Calu3 (cell line): ENCODE results near the genes RCC2 and IFFO2.

DNA sequence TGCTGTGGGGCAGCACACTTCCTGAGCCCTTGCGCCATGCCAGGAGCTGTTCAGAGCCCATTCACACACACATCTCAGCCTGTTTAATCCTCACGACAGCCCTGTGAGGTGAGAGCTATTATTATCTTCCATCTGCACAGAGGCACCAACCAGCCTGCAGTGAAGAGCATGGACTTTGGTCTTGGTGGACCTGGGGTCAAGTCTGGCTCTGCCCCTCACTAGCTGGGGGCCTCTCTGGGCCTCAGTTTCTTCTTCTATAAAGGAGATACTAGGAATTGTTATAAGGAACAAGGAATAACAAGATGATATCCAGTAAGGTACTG lies 3.3 kb upstream of the PADI2 start:
- PRO-cap, result no peak

- PRO-cap, result bidirectional peak, plus-strand start at chr1:17233281, minus-strand start at chr1:17233178
Observed at GRCh38 chr1:17232903-17233603, 15.8 kb upstream of the PADI3 start.

- PRO-cap, result bidirectional peak, plus-strand start at chr1:17439415, minus-strand start at chr1:17439279; bidirectional peak, plus-strand start at chr1:17439849, minus-strand start at chr1:17439761
Observed at GRCh38 chr1:17439103-17440318, at the start of gene RCC2. TSS of gene RCC2 (minus strand) at chr1:17439677.

GRCh38 chr1:17540674-17541553 lies 1.4 kb downstream of the ARHGEF10L start:
- PRO-cap, result no peak

GRCh38 chr1:17603165-17604001 lies 63.9 kb downstream of the ARHGEF10L start:
- PRO-cap, result no peak

GRCh38 chr1:17634169-17635137 lies 95.0 kb downstream of the ARHGEF10L start:
- PRO-cap, result no peak

DNA sequence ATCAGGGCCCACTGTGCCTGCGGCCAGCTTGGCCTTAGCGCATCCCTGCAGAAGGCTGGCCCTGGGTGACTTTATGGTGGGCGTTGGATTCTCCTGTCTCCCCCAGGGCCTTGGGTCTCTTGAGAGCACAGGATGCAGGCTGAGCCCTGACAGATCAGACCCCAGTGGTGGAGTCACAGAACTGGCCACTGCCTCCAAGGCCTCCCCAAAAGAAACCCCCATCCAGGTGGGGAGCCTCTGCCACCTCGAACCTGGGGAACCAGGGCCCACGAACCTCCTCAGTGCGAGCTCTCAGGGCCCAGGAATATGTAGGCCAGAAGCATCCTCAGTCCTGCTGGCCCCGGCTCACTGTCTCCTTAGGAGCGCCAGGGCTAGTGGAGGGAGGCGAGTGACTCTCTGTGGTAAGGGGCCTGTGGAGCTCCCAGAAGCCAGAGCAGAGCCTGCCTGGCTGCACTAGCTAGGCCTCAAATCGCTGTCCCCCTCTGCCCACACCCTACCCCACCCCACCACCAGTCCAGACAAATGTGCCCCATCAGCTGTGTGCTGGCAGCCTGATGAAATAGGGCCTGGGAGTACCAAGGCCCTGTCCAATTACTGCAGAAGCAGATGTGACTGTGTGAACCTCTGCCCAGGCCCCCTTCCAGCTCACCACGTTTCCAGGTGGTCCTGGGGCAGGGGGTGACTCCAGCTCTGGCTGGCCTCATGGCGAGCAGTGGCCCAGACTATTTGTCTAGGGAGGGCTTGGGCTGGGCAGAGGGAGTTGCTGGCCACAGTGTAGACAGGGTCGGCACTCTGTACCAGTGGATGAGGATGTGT lies 103.5 kb upstream of the ACTL8 start:
- PRO-cap, result no peak

DNA sequence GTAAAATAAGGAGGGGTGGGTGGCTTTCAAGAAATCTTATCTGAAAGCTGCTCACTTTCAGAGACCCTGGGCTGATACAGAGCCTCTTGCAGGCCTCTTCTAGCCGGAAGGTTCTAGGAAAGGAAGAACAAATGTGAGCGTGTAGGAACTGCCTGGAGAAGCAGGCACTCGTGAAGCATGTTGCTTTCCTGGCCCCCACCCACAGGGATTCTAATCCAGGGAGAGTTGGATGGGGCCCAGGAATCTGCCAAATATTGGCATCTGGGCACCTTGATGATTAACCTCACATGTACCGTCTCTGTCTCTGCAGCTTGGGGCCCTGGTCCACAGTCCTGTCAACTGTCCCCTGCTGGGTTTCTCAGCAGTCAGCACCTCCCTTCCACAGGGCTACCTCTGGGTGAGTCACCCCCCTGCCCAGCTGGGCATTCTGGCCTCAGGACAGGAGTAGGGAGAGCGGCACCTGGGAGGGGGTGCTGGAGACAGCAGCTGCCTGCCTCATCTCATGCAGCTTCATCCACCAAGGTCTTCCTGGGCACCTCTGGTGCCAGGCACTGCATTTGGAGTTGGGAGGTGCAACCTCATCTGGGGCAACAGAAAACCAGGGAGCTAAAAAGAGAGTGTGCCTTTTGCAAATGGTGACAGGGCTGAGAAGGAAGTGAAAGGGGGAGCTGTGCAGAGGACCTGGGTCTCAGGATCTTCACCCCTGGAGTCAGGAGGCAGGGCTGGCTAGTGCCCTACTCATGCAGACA lies 100.6 kb upstream of the ACTL8 start:
- PRO-cap, result no peak

GRCh38 chr1:18107162-18107451 lies 491 bp upstream of the IGSF21 start:
- PRO-cap, result no peak

- PRO-cap, result no peak
Observed at GRCh38 chr1:18132652-18133089, 25.1 kb downstream of the IGSF21 start.

- PRO-cap, result no peak
Observed at GRCh38 chr1:18464222-18465145, 16.2 kb upstream of the KLHDC7A start.

- PRO-cap, result no peak
Observed at GRCh38 chr1:18901725-18902273, 556 bp downstream of the ALDH4A1 start.

DNA sequence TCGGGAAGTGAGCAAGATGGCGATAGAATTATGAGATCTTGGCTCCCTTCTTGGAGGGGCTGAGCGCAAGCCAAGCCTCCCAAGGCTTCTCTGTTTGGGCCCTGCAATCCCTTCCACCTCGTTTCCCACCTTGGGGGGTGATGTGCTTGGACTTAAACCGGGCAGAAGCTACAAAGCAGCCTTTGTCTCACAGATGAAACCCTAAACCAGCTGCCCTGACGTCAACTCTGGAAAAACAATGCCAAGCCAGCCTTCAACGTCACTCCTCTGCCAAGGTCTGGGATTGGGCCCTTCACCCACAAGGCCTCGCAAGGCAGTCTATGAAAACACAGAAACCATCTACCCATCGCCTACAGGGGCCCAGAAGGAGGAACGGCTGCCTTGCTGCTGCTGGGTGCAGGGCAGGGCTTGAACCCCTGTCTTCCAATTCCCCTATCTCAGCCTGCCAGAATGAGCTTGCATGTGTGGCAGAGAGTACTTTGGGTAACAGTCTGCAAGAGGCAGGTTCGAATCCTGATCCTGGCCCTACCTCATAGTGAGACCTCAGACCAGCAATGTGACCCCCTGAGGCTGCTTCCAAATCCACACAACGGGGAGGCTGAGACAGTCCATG lies 15.2 kb downstream of the IFFO2 start:
- PRO-cap, result bidirectional peak, plus-strand start at position 363 of the sequence, minus-strand start at position 92 of the sequence

DNA sequence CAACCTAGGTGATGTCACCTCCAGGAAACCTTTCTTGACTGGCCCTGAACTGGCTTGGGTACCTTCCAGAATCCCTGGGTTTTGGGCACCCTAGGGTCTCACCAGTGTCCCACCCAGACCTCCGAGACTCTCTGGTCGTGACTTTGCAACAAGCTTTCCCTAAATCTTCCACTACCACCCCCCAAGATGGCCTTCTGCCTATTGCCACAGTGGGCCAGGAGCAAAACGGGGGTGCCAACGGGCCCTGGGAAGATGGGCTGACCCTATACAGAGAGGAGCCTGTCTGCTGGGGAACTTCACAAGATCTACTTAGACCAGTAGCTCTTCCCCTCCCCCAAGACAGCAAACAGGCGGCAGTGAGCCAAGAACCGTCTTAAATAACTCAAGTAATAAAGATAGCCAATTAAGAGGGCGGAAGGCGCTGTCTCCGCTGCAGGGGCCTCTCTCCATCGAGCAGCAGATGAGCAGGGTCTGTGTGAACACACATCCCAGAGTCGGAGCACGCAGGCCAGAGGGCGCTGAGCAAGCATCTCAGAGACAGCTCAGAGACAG lies 11.3 kb downstream of the IFFO2 start:
- PRO-cap, result no peak

DNA sequence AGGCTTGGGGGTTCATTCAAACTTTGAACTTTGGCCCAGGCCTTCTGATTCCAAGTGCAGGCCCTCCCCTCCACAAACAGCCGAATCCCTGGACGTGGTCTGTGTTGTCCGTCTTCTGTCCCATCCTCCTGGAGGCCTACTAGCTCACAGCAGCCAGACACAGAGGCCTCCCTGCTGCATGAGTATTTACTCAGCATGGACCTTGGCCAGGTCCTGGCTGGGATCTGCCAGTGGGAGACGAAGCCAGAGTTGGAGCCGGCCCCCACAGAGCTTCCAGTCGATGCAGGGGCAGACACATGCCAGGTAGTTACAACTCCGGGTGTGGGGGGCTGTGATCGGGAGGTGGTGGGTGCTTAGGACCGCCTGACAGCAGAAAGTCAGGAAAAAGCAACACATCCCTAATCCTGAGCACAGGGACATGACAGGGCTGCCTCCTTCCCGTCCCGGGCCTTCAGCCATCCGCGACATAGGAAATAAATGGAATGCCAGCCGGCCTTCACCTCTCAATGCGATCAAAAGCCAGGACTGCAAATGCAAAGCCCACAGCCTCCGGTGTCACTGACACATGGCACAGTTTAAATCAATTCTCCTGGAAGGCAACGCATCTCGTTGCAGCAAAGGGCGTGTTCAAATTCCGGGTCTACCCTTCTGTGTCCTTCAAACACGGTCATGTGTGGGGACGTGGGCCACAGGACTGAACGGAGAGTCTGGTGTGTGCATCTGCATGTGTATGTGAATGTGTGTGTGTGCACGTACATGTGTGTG lies 7.3 kb downstream of the IFFO2 start:
- PRO-cap, result no peak

DNA sequence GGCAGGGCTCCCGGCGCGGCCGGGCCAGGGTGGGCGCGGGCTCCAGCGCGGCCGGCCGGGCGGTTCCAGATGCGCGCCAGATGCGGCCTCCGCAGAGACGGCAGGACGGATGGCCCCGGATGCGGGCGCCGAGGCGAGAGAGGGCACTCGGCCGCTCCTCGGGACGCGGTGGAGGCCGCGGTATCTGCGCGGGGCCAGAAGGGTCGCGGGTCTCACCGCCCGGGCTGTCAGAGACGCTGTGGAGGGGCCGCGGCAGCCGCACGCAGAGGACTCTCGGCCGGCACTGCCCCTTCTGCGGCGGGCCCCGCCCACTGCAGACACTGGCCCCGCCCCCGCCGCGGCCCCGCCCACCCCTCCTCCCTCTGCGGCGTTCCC lies at the start of gene IFFO2:
IFFO2 (minus strand) TSS at position 285 of the 375 bp plus-strand sequence.
- PRO-cap, result bidirectional peak, plus-strand start outside the sequence, minus-strand start at position 285 of the sequence

GRCh38 chr1:19087414-19088179 lies 122.5 kb downstream of the UBR4 start:
- PRO-cap, result no peak

GRCh38 chr1:19100239-19100753 lies 109.8 kb downstream of the UBR4 start:
- PRO-cap, result no peak

DNA sequence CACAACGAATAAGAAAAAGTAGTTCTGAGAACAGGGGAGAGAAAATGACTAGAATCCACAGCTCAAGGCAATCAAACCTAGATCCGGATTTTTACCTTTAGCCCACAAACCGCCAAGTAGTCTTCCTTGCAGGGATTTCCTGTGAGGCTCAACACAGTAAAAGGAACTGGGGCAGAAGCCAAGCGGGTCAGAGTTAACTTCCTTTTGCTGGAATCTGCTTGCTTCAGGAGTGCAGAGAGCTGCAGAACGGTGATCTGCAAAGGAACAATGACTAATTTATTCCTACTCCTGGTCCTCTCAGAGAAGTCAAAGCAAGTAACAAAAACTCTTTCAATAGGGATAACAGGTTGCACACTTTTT lies 53.4 kb downstream of the UBR4 start:
- PRO-cap, result no peak

DNA sequence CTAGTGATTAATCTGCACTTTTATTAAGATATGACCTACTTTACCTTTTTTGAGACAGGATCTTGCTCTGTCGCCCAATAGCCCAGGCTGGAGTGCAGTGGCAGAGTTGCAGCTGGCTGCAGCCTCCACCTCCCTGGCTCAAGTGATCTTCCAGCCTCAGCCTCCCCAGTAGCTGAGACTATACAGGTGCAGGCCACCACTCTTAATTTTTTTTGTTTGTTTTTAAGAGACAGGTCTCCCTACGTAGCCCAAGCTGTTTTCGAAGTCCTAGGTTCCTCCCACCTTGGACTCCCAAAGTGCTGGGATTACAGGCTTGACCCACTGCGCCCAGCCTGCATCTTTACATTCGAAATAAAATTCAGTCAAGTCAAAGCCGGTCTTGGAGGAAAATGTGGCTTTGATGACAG lies 1.2 kb upstream of the UBR4 start:
- PRO-cap, result no peak